Parotid gland (tissue), 1 donor: ENCODE measurements around the gene WARS1.

DNA sequence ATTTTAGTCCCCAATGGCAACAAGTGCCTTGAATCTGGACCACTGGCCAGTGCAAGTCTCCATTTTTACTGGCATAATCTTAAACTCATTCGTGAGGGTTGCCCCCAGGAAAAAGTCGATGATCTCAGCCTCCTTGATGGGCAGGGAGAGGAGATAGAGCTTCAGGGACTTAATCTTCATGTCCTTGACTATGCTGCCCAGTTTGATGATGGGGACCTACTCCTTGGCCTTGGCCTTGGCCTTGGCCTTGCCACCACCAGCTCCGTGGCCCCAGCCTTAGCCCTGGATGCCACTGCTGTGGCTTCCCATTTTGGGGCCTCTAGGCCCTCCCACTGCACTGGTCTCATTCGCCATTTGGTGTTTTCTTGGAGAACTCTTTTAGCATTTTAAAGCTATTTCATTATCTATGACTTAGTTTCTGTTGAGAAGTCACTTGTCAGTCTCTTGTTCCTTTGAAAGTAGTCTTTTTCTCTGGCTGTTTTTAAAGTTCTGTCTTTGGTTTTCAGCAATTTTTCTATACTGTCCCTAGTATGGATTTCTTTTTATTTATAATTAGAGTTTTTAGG lies 90.3 kb upstream of the EVL start:
- PRO-cap: unidirectional peak, minus-strand start at position 284 of the sequence

GRCh38 chr14:100007188-100007834 lies 57.9 kb upstream of the EVL start:
- PRO-cap: no peak

GRCh38 chr14:100018493-100018940 lies 46.7 kb upstream of the EVL start:
- PRO-cap: no peak

- PRO-cap: no peak
Measured at GRCh38 chr14:100030387-100031241, 34.6 kb upstream of the EVL start.

DNA sequence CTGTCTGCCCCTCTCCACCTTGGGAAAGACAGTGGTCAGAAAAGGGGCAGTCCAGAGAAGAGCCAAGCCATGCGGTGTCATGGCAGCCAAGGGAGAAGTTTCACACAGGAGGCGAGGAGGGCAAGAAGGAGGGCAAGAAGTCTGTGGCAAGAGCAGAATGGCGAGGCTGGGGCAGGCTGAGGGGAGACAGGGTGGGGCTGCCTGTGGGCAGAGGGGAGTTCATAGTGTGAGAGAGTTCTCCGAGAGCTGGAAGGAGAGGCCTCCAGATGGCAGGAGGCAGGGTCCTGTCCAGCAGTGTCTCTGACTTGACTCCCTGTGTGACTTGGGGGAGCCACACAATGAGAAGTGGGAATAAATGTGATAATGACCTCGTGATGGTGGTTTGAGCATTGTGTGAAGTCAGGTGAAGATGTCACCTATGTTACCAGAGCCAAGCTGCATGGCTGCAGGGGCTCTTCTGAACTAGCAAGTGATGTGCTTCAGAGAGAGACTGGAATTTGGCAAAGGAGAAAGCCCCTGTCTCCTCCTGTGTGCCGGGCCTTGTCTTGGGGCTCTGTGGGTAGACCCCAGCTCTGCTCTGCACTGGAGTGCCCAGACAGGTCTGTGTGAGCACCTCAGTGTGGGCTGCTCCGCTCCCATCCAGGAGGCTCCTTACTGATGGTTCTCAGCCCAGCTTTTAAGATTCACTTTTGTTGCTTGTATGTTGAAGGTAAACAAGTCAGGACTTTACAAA lies 9.7 kb downstream of the EVL start:
- PRO-cap: no peak

- PRO-cap: no peak
Measured at GRCh38 chr14:100084487-100085109, 19.4 kb downstream of the EVL start.

DNA sequence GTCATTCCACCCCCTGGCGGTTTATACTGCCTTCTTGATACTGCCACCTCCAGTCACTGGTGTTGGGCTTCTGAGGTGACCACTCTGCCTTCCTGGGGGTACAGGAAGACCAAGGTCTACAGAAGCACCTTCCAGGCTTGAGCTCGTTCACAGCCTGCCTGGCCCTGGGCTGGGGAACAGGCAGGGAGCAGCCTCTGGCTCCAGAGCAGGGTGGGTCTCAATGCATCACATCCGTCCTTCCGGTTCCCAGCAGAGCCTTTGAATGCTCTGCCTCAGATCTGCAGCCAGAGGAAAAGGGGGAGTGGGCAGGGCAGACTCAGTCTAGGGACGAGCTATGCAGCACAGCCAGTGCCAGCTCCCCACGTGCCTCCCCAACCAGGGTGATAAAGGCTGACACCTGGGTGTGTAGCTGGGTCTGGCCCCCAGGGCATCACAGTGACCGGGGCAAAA lies 17.3 kb downstream of the DEGS2 start:
- PRO-cap: bidirectional peak, plus-strand start at position 287 of the sequence, minus-strand start at position 166 of the sequence

GRCh38 chr14:100146862-100147770 lies 12.3 kb downstream of the DEGS2 start:
- PRO-cap: no peak

DNA sequence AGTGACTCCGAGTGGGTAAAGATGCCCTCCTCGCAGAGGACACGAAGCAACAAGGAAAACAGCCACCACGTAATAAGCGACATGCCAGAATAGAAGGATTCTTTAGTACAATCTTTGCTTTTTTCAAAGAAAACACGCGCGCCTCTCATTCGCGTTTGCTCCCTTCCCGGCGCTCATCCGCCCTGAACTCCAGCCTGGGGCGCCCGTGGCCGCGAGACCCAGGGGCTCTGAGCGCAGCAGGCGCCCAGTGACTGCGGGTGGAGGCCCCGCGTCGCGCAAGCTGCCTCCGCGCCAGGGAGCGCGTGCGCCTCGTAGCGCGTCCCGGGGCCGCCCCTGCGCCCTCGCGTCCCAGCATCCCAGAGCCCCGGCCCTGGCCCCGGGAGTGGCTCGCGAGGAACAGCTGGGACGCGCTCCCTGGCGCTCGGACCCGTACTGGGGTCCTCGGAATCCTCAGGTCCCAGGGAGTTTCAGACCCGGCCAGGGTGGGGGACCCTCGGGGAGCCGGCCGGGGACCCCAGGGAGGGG lies 535 bp downstream of the DEGS2 start:
- PRO-cap: no peak

DNA sequence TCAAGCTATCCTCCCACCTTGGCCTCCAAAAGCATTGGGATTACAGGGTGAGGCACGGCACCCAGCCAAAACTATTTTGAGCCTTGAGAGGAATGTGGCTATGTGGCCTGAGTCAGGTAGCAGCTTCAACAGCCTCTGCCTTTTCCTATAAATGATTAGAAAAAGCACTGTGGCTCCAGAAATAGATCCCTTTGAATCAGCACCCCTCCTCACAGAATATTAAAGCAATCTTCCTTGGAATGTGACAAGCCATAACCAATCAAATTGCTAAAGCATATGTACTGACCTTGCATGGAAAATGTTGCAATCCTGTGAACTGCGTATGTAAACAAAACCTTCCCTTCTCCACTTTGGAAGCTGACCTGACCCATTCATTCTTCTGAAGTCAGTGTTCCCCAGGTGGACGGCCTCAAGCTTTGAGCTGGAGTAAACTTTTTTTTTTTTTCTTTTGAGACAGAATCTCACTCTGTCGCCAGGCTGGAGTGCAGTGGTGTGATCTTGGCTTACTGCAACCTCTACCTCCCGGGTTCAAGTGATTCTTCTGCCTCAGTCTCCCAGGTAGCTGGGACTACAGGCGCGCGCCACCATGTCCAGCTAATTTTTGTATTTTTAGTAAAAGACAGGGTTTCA lies 34.4 kb upstream of the YY1 start:
- PRO-cap: no peak

GRCh38 chr14:100305205-100306183 lies 750 bp downstream of the SLC25A29 start:
- PRO-cap: unidirectional peak, plus-strand start at chr14:100305288; bidirectional peak, plus-strand start at chr14:100305856, minus-strand start at chr14:100305770

DNA sequence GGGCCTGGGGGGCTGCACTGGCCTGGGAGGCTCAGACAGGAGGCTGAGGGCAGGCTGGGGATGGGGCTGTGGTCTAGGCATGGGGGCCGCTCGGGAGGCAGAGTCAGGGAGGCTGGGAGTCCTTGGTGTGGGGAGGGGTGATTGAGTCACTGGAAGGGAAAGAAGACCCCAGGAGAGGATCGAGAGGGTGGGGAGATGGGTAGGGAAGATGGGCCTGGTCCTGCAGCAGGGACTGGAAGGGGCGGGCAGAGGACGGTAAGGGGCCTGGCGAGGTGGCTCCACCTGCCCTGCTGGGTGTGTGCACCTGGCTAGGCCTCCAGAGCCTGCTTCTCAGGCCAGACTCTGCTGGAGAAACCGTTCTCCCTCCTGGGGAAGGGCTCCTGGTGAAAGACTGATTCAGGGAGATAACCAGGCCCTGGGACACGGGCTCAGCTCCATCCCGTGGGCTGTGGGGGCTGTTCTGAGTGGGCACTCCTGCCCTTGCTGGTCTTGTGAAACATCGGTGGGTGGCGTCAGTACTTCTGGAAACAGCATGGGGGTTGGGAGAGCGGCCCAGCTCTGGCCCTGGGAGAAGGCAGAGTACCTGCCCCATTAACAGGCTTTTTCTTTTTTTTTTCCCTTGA lies 594 bp downstream of the SLC25A47 start:
- PRO-cap: no peak

GRCh38 chr14:100346267-100347103 lies 23.3 kb downstream of the SLC25A47 start:
- PRO-cap: no peak

GRCh38 chr14:100349031-100349796 lies 25.9 kb downstream of the WARS1 start:
- PRO-cap: no peak

DNA sequence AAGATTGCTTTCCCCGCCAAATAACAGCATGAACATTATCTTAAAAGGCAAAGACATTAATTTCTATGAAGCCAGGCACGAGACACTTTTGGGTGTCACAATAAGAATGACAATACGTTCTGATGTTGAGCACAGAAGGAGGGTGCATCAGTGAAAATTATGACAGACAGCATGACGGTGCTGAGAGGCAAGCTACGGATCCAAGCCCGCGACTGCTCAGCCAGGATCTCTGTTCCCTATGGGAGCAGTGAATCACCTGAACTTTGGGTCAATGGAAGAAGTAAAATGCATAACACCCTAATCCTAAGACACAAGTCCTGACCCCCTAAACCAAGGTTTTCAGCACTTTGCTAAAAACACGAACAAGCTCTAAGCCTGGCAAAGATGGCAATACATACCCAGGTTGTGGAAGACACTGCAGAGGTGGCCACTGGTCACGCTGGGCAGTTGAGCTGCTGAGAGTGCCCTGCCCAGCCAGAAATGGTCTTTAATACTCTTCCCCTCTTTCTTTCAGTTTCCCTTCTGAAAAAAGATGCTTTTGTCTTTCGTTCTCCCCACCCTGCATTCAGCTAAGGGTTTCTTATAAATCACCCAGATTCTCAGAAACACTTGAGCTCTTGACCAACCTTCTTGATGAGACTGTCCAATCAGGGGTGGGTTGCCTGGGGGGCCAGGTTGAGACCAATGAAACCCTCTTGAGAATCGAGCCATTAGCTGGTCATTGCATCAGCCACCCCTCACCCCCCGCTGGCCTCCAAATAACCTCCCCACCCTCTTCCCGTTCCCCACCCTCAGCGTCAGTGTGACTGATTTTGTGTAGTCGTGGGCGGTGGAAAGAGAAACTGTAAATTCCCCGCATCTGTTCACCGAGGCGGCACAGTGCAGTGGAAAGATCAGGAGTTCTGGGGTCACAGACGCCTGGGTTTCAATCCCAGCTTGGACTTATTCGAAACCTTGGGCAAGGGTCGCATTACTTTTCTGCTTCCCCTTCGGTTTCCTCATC lies at the start of gene WARS1:
WARS1 (minus strand) TSS at position 463 of the 1,003 bp plus-strand sequence.
- PRO-cap: unidirectional peak, plus-strand start at position 162 of the sequence; bidirectional peak, plus-strand start at position 874 of the sequence, minus-strand start at position 481 of the sequence

GRCh38 chr14:100383690-100384356 lies 7.5 kb downstream of the WDR25 start:
- PRO-cap: no peak

GRCh38 chr14:100424587-100425024 lies 48.3 kb downstream of the WDR25 start:
- PRO-cap: no peak

DNA sequence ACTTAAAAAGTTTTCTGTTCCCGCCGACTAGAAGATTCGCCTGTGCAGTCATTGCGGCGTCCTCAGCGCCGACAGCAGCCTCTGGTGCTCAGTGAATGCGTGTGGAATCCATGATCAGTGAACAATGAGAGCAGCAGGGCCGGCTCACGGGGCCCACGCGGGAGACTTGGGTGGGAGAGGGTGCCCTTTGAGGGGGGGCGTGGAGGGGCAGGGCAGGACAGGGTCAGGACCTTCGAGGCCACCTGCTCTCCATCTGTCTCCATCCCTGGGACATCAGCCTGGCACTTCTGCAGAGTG lies 24.4 kb downstream of the BEGAIN start:
- PRO-cap: no peak

DNA sequence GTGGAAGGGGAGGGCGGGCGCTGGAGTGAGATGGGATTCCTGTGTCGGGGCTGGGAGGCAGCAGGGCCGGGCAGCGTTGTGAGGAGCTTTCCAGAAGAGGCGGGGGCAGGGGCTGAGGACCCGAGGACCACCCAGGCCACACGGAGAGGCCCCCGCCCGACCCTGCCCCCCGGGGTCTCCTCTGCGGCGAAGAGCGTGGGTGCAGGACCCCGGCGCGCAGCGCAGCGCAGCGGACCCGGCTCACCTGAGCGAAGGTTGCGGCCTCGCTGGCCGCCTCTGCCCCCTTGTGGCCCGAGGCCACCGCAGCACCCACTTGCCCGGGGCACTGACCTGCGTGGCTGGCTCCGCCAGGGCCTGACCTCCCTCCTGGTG lies 67.5 kb upstream of the BEGAIN start:
- PRO-cap: no peak

- PRO-cap: no peak
Measured at GRCh38 chr14:100708839-100709769, 17.6 kb upstream of the DLK1 start.